A673 (cell line): ENCODE measurements around the genes KHSRP, SLC25A23, TNFSF14 and ZNF557.

DNA sequence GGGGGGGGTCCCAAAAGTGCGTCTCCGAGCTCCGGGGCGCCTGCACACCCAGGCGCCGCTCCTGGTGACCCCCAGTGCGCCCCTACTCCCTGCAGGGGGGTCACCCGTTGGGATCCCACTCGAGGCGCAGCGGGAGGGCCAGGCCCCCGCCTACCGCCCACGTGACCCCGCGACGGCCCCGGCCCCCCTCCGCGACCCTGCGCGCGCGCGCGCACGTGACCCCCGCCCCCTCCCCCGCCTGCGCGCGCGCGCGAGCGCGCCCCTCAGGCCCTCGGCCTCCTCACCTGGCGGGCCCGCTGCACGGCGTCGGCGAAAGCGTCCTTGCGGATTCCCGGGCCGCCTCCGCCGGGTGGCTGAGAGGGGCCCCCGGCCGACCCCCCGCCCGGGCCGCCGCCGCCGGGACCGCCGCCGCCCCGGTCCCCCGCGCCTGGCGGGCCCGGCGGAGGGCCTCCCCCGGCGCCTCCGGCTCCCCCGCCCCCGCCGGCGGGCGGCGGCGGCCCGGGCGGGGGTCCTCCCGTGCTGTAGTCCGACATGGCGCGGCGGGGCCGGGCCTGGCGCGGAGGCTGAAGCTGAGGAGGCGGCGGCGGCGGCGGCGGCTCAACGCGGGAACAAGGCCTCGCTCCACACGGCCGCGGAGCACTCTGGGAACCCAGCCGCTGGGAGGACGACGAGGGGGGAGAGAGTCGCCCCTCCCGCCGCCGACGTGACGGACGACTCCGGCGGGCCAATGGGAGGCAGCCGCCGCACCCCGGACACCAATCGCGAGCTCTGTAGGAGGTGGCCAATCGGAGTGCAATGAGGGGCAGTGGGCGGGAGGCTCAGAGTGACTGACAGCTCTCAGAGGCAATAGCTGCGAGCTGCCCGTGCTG, at the start of gene KHSRP:
KHSRP (minus strand) TSS at position 643 of the 869 bp plus-strand sequence.
- PRO-cap, result unidirectional peak, plus-strand start at position 266 of the sequence; bidirectional peak, plus-strand start outside the sequence, minus-strand start at position 643 of the sequence

- PRO-cap, result no peak
Observed at GRCh38 chr19:6429775-6430481, 3.6 kb downstream of the SLC25A41 start.

DNA sequence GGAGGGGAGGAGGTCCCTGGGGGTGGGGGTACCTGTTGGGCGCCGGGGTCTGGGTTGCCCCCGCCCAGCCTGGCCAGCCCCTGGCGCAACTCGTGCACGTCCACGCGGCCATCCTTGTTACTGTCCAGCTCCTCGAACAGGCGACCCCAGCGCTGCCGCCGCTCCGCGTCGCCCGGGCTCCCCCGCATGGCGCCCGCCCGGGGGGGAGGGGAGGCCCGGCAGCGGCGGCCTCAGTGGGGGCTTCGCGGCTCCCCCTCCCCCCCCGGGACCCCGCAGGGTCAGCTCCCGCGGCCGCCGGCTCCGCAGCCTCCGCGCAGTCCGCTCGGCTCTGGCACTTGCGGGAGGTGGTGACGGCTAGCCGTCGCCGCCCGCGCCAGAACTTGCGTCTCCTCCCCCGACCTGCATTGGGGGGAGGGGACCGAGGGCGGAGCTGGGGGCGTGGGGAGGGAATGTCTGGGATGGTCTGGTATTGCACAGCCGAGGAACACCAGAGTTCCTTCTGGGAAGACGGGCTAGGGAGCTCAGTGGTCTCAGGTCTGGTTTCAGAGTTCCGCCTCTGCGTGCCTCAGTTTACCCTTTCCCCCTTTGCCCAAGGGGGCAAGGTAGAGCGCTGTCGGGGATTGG, at the start of gene SLC25A23:
SLC25A23 (minus strand) TSS at position 352 of the 624 bp plus-strand sequence.
- PRO-cap, result bidirectional peak, plus-strand start at position 490 of the sequence, minus-strand start at position 330 of the sequence

- PRO-cap, result no peak
Observed at GRCh38 chr19:6467324-6468151, 3.5 kb downstream of the CRB3 start.

- PRO-cap, result no peak
Observed at GRCh38 chr19:6505334-6505689, 3.2 kb upstream of the TUBB4A start.

DNA sequence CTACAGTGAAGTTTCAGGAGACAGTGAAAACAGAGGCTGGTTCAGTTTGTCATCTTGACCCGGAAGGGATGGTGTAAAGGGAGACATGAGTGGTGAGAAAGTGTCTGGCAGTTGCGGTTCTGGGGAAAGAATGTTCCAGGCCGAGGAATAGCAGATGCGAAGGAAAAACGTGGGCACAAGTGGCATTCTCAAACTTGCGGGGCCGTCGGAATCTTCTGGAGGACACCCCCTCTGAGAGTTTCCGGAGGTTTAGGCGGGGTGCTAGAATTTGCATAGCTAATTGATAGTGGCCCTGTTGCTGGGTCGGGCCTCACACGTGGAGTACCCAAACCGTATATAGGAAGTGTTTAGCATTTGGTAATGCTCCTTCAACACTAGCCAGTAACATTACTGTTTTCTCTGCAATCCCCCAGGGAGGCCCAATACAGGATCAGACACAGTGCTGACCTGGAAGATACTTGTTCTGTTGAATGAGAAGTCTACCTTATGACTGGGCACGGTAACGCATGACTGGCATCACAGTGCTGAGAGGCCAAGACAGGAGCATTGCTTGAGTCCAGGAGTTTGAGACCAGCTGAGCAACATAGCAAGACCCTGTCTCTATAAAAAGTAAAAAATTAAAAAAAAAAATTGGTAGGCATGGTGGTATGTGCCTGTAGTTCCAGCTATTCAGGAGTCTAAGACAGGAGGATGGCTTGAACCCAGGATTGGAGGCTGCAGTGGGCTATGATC, 2.7 kb upstream of the TNFSF9 start:
- PRO-cap, result no peak

- PRO-cap, result no peak
Observed at GRCh38 chr19:6663462-6663925, 6.5 kb downstream of the TNFSF14 start.

GRCh38 chr19:6669950-6670534, at the start of gene TNFSF14:
TNFSF14 (minus strand) TSS chr19:6670160.
- PRO-cap, result no peak

- PRO-cap, result no peak
Observed at GRCh38 chr19:6684559-6685195, 14.7 kb upstream of the TNFSF14 start.

DNA sequence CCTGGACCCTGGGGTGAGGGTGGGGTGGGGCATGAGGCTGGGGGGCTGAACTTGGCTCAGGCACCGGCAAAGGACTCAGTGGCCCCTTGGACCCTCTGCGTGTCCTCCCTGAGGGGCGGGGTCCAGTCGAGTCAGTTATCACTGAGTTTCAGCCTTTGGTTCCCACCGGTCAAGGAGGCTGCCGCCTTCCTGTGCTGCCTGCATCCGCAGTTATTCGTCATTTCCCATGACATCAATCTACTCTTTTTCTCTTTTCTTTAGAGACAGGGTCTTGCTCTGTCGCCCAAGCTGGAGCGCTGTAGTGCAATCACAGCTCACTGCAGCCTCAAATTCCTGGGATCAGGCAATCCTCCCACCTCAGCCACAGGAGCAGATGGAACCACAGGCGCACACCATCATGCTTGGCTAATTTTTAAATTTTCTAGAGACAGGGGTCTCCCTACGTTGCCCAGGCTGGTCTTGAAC, 3.0 kb downstream of the GPR108 start:
- PRO-cap, result no peak

GRCh38 chr19:6766451-6766869, 775 bp downstream of the SH2D3A start:
- PRO-cap, result no peak

DNA sequence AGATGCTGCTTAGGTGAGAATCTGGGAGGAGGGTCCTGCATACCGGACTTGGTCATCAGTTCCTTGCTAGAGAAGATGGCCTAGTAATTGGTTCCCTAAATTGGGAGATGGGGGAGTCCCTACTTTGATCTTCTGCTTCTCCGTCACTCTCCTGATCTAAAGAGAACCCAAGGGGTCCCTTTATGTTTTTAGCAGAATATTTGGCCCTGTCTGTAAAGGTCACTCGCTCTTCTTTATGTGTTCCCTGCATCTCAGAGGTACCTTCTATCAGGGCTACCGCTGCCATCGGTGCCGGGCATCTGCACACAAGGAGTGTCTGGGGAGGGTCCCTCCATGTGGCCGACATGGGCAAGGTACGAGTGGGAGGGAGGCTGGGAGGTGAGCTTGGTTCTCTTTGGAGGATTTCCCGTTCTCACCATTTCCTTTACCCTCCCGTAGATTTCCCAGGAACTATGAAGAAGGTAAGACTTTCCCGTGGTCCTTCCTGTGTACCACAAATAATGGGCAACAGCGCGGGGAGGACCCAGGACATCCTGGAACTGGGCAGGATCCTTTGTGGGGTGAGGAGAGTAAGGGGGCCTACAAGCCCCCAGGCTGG, 54.0 kb upstream of the ADGRE1 start:
- PRO-cap, result no peak

DNA sequence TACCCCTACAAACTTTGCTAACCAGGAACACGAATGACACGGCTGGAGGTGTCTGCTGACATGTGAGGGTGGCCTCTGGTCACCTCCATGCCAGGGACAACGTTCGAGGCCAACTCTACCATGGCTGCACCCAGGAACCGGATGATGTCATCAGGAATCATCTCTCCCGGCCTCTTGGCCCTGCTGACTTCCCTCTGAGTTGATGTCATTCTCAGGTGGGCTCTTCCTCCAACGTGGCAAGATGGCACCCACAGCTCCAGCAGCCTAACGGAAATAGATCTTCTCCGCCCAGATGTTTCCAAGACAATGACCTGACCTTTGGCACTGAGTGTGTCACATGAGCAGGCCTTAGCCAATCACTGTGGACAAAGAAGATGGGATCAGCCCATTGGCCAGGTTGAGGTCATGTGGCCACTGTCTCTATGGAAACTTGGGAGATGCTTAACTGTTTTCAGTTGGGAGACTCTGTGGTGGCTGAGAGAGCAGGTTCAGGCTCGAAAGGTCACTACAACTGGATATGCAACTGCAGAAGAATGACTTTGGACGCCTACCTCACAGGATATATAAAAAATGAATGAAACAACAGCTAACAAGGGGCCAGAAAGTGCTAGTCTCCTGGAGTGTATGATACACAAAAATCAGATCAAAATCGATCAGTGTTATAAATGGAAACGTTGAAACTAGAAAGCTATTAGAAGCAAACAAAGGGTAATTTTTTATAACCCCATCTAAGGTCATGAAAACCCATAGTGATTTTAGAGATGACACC, 14.9 kb downstream of the MBD3L2B start:
- PRO-cap, result no peak

- PRO-cap, result bidirectional peak, plus-strand start at chr19:7069444, minus-strand start at chr19:7069154; bidirectional peak, plus-strand start at chr19:7069769, minus-strand start at chr19:7069665
Observed at GRCh38 chr19:7069059-7069808, at the start of gene ZNF557. ZNF557 (plus strand) TSS chr19:7069703.

- PRO-cap, result no peak
Observed at GRCh38 chr19:7141456-7142097, 72.1 kb downstream of the ZNF557 start.

- PRO-cap, result no peak
Observed at GRCh38 chr19:7199220-7200408, 94.6 kb downstream of the INSR start.

DNA sequence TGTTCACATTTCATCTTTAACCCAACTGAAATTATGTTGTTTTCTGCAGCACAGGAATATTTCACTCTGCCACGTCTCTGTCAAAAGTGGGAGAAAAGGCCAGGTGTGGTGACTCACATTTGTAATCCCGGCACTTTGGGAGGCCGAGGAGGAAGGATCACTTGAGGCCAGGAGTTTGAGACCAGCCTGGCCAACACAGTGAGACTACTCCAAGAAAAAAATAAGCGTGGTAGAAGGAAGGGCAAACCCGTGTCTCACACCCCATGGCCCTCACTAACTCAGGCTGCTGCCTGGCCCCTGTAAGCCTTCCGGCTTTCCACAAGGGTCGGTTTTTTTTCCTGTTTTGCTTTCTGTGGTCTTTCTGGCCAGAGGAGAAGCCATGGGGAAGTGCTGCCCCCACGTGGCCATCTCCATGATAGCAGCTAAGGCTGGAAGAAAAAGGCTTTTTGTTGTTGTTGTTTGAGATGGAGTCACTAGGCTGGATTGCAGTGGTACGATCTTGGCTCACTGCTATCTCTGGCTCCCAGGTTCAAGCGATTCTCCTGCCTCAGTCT, 7.8 kb upstream of the ARHGEF18 start:
- PRO-cap, result no peak

- PRO-cap, result no peak
Observed at GRCh38 chr19:7483685-7484124, 5.1 kb downstream of the PEX11G start.

DNA sequence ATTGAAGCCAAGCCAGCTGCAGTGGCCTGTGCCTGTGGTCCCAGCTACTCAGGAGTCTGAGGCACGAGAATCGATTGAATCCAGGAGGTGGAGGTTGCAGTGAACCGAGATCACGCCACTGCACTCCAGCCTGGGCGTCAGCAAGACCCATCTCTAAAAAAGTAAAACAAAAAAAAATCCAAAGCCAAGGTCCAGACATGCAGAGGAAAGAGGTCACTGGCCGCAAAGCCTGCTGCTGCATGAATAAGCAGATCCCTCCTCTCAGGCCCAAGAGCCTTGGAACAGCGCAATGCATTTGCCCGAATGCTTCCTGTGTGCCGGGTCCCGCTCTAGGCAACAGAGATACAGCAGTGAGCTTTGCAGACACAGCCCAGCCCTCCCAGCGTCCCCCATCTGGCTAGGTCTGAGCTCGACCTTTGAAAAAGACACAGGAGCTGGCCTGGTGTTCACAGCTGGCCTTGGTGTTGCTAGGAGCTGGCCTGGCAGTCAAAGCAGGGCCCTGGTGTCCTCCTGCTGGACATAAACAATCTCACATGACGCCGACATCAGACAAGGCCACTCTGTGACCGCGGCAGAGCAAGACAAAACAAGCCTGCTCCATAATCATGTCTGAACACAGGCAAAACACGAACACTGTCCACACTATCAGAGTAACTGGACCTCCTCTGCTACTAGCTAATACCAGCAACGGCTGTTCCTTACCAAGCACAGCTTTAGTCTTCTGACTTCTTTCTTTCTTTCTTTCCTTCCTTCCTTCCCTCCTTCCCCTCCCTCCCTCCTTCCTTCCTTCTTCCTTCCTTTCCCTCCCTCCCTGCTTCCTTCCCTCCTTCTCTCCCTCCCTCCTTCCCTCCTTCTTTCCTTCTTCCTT, 2.9 kb upstream of the TEX45 start:
- PRO-cap, result no peak

GRCh38 chr19:7527394-7528510, 5.3 kb downstream of the MCOLN1 start:
- PRO-cap, result no peak